Esophagus squamous epithelium (tissue), 4 donors: ENCODE measurements around a stretch of chr12.

DNA sequence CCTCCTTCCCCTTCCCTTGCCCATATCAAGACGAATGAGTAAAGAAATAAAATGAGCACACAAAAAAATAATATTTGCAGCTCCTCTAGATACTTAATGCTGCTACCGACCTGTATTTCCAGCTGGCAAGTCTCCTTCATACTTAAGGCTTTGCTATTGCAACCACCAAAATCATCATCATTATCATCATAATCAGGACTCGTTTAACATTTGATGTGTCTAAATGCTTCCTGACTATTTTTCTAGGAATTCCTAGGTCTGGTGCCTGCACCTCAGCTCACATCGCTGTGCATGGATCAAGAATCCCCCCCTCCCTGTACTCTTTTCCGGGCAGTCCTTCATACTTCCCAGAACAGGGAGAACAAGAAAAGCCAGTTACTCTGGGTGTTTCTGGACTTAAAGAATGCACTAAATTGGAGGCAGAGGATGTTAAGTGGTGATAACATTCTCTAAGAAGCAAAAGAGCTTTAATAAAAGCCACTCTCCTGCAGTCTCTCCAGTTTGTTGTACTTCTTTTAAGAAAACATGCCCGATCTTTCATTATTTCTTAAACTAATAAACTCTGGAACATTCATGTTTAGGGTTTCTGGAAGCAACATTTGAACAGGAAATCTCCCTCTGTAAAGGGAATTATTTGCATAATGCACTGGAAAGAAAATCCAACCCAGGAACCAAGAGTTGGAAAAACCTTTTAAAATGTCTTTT lies 9.3 kb downstream of the ERP27 start:
- PRO-cap, result no peak
- RAMPAGE, long total RNA, 4 experiments, result start-site peak on the minus strand in 2 of 4 experiments, centred at positions 275 to 293 of the sequence, 7 to 92 reads per replicate

GRCh38 chr12:14950926-14951275 lies 10.5 kb downstream of the ARHGDIB start:
- PRO-cap, result no peak
- RAMPAGE, long total RNA, 4 experiments, result no peak in any of the 4 experiments

DNA sequence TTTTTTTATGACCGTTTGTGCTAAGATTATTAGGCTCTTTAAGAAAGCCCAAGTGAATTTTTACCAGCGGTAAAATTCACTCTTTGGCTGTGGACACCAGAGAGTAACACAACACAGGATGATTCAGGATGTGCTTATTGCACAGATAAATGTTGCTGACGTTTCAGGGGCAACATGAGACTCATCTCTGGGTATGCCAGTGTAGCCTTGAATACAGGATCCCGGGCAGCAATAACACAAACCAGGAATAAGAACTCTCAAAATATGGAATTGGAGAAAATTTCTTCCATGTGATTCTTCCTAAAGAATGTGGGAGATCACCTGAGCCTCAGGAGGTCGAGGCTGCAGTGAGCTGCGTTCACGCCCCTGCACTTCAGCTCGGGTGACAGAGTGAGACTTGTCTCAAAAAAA lies 2.7 kb downstream of the ARHGDIB start:
- PRO-cap, result bidirectional peak, plus-strand start at position 177 of the sequence, minus-strand start at position 113 of the sequence
- RAMPAGE, long total RNA, 4 experiments, result no peak in any of the 4 experiments

DNA sequence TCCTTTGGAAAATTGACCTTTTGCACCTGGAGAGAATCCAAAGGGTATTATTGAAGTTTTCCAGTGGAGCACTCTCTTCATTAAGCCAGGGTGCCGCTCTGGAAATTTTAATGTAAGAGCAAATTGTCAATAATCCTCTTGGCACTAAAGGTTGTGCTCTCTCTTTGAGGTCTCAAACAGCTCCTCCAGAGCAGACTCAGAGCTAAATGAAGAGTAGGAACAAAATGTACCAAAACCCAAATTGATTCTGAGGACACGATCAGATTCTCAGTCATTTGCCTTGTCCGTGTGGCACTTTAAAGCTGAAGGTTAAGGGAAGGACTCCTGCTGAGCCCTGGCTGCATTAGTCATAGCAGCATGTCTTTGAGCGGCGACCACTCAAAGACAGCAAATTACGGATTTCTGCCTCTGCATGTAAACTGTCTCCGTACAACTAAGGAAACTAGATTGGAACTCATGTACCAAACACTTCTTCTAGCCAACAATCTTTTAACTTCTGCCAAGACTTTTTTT lies 56.3 kb downstream of the RERG start:
- PRO-cap, result bidirectional peak, plus-strand start outside the sequence, minus-strand start at position 435 of the sequence
- RAMPAGE, long total RNA, 4 experiments, result no peak in any of the 4 experiments

DNA sequence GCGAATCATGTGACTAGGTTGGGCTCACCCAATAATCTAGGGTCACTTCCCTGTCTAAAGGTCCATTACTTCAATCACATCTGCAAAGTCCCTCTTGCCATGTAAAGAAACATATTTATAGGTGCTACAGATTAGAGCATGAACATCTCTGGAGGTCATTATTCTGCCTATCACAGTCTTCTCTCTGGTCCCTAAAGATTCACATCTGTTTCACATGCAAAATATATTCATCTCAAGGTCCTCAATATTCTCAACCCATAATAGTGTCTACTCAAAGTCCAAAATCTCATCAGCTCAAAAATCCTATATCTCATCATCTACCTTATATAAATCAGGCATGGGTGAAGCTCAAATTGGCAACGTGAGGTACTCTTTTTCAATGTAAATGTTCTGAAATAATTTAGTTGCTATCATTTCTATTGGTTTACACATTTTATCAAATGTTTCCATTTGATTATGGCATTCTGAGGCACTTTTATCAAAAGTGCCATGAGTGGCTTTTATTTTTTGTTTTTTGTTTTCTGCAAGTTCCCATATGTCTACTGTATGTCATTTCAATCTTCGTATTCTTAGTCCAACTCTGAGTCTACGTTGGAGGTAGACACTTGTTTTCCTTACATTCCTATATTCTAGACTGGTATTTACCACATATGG lies 22.2 kb downstream of the RERG start:
- PRO-cap, result no peak
- RAMPAGE, long total RNA, 4 experiments, result no peak in any of the 4 experiments

GRCh38 chr12:15256825-15257180 lies 35.6 kb upstream of the RERG start:
- PRO-cap, result unidirectional peak, minus-strand start at chr12:15256905
- RAMPAGE, long total RNA, 4 experiments, result no peak in any of the 4 experiments

DNA sequence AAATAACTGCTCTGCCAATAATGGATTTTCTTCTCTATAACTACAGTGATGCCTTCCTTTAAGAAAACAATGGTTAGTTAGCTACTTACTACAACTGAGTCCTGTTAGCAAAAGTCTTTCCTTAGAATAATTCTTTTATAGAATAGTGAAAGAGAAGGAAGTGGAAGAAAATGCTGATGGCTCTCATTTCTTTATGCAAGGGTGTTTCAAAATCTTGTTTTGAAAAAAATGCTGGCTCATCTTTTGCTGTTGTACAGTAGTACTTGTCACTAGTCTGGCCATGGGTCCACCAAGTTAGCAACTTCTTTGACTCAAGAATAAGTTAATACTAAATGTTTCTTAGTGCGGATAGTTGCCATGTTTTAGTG lies 225.3 kb downstream of the PTPRO start:
- PRO-cap, result no peak
- RAMPAGE, long total RNA, 4 experiments, result no peak in any of the 4 experiments

DNA sequence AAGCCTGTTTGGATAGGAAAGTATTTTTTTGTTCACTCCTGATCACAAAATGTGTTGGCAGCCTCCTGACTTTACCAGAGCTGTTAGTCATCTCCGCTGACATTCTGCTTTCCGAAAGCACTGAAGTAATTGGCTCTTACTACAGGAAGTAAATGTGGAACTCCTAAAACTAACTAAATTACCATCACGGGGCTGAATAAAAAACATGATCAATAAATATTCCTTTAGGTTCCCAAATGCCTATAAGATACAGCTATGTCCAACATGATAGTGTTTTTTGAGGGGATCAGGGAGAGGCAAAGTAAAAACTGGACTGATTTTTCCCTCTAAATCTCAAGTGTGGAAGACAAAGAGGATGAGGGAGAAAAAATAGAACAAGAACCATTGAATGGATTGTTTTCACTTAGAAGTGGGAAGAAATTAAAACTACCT lies 225.4 kb downstream of the EPS8 start:
- PRO-cap, result no peak
- RAMPAGE, long total RNA, 4 experiments, result no peak in any of the 4 experiments

- PRO-cap, result no peak
- RAMPAGE, long total RNA, 4 experiments, result no peak in any of the 4 experiments
Measured at GRCh38 chr12:15705954-15706471, 83.2 kb downstream of the EPS8 start.

DNA sequence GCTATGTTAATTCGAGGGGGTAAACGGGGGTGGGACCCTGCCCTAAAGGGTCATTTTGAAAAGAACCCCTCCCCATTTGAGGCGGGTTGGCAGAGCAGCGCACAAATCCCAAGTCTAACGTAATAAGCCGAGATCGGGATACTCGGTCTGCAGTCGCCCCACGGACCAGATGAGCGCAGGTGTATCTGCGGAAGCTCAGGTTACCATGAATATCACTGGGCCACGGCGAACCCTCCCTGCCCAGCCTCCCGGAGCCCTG lies 592 bp downstream of the EPS8 start:
- PRO-cap, result no peak
- RAMPAGE, long total RNA, 4 experiments, result no peak in any of the 4 experiments

- PRO-cap, result no peak
- RAMPAGE, long total RNA, 4 experiments, result start-site peak on the plus strand in 1 of 4 experiments, at chr12:16354232-16354358 at its widest, 359 reads per replicate
Measured at GRCh38 chr12:16354119-16354501, 6.7 kb downstream of the MGST1 start.

GRCh38 chr12:19066219-19066831 lies 63.2 kb upstream of the PLEKHA5 start:
- PRO-cap, result no peak
- RAMPAGE, long total RNA, 4 experiments, result no peak in any of the 4 experiments

GRCh38 chr12:19143703-19144705 lies 14.5 kb downstream of the PLEKHA5 start:
- PRO-cap, result no peak
- RAMPAGE, long total RNA, 4 experiments, result no peak in any of the 4 experiments

- PRO-cap, result bidirectional peak, plus-strand start at chr12:19412044, minus-strand start at chr12:19412055
- RAMPAGE, long total RNA, 4 experiments, result no peak in any of the 4 experiments
Measured at GRCh38 chr12:19411828-19412285, 27.4 kb upstream of the AEBP2 start.

GRCh38 chr12:19744459-19745035 lies 305.3 kb downstream of the AEBP2 start:
- PRO-cap, result no peak
- RAMPAGE, long total RNA, 4 experiments, result no peak in any of the 4 experiments

GRCh38 chr12:19847022-19848285 lies 408.2 kb downstream of the AEBP2 start:
- PRO-cap, result no peak
- RAMPAGE, long total RNA, 4 experiments, result no peak in any of the 4 experiments

- PRO-cap, result unidirectional peak, plus-strand start at chr12:19856017
- RAMPAGE, long total RNA, 4 experiments, result no peak in any of the 4 experiments
Measured at GRCh38 chr12:19855819-19856180, 416.5 kb downstream of the AEBP2 start.

DNA sequence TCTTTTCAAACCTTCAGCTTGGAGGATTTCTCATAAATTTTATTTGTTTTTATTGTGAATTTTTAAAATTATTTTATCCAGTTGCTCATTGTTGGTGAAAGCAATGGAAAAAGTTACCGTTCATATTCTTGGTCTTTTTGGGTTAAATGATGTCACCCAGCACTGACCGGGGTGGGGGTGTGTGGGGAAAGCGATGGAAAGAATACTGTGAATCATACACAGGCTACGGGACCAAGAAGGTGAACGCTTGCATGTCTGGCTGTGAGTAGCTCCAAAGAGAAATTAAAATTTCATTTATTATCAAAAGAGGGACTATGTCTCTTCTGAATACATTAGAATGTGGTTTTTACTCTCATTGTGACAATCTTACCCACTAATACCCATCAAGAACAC lies 430.1 kb downstream of the AEBP2 start:
- PRO-cap, result no peak
- RAMPAGE, long total RNA, 4 experiments, result no peak in any of the 4 experiments

DNA sequence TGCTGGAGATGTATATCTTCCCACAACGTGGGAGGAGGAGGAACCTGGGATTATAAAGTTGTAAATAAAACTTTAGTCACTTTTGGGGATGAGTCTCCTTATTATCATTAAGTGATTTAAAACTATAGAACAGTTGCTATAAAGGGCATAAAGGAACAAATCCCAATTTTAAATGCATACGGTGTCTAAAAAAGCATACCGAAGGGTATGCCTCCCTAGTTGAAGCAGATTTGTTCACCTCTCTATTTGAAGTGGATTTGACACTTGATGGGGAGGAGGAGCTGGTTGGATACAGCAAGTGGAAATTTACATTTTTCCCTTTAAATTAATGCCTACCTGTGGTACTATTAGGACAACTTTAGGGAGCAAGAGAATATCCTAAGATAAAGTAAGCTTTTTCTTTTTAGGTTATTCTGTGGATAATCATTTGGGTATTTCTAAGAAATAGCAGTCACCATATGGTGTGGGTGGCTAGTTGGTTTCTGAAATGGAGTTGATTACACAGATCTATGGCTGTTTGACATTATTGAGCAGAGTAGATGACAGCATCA lies 2.8 kb downstream of the PDE3A start:
- PRO-cap, result no peak
- RAMPAGE, long total RNA, 4 experiments, result no peak in any of the 4 experiments

GRCh38 chr12:20439637-20440199 lies 71.4 kb downstream of the PDE3A start:
- PRO-cap, result no peak
- RAMPAGE, long total RNA, 4 experiments, result no peak in any of the 4 experiments